AG09309 (cell line): ENCODE data around the gene LARP4B.

DNA sequence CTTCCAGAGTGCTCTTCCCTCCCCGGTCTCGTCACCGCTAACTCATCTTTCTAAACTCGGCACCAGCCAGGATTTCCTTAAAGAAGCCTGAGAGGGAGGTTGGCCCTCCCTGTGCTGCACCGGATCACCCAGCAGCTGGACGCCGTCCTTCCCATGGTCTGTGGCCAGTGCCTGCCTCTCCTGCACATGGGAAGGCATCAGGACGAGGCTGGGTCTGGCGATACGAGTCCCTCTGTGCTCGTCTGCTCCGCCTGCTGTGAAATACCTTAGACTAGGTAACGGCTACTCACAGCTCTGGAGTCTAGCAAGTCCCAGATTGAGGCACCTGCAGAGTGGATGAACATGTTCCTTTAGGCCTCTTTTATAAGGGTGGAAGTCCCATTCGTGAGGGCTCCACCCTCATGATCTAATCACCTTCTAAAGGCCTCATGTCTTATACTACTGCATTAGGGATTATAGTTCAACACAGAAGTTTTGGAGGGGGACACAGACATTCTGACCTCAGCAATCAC lies 179.2 kb downstream of the ZMYND11 start:
- RRBS, result no CpG with 5 or more reads among the region's 14 CpGs

- RRBS, result no CpG with 5 or more reads among the region's 13 CpGs
Measured at GRCh38 chr10:333165-333880, 198.1 kb downstream of the ZMYND11 start.

DNA sequence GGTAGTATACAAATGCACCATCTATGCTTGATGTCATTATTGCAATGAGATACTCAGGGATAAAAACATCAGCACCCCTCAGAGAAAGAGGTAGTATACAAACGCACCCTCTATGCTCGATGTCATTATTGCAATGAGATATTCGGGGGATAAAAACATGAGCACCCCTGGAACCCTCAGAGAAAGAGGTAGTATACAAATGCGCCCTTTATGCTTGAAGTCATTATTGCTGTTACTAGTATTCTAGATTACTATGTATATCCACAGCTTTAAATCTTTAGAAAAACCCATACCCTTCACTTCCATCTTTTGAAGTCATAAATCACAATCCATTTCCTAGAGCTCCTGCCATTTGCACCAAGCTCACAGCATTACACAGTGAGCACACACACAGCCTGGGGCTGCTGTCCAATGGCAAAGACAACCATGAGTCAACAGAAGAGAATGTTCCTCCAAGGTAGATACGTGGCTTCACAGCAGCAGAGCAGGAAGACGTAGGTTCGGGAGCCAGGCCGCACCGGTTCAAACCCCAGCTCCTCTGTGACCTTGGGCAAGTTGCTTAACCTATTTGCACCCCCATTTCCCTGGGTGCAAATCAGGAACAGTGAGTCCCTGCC lies 234.7 kb downstream of the DIP2C start:
- RRBS, result no CpG with 5 or more reads among the region's 9 CpGs

- RRBS, result no CpG with 5 or more reads among the region's 27 CpGs
Measured at GRCh38 chr10:484406-484954, 205.0 kb downstream of the DIP2C start.

DNA sequence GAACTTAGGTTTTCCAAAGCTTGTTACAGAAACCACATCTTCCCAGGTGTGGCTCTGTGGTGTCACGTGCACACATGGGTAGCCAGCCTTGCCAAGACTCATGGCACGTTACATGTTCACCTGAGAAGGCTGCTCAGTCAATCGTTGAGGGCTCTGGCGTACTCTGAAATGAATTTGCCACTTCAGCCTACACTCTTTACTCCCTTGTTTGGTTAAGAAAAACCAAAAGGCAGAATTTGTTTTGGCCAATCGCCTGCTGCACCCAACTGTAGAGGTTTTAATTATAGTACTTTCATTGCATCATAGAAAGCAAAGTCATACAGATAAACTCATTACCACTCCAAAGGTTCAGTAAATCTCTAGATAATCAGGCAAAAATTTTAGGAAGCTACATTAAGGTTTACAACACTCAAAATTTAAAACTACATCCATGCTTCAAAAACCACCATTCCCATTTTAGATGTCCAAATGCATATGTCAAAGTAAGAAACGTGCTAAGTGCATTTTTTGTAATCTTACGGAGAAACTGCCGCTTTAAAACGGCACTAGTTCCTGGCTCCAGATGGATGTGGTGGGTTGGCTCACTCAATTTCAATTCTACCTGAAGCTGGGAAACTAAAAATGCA lies 88.5 kb downstream of the DIP2C start:
- RRBS, result no CpG with 5 or more reads among the region's 9 CpGs

DNA sequence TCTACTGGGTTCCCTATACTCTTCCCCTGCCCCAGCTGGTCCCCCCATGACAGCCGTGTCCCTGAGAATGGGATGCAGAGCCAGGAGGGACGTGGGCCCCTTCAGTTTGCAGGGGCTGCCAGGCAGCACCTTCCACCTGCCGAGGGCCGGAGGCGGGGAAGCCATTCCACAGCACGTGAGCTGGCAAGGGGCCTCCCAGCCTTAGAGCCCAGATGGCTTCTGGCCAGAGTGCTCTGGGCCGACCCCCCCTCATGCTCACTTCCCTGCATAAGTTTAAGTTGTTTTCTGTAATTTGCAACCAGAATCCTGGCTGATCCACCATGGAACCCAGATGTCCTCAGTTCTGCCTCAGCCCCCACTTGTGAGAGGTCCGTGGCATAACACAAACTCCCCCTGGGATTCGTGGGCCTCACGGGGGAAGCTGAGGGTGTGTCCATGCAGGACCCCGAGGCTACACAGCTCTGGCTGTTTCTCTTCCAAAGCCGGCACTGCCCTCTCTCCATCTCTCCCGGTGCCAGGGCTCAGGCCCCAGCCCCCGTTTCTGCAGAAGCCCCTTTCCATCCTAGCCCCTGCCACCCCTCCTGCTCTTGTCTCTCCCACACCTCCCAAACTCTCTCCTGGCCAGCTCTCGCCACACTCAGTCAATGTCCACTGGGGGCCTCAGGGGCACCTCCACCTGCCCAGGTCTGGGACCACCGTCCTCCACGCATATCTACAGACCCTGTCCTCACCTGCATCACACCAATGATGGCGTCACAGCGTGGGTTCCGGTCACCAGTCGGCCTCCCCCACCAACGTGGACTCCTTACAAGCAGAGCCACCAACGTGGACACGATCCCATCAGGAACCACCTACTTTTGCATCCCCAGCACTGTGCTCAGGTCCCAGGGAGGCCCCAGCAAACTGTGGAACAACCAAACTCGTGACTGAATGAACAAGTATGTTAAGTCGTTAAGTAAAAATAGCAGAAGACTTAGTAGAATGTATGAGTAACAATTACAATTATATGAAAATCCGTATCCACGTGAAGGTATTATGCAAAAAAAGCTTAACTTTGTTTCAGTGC lies 38.6 kb downstream of the DIP2C start:
- RRBS, result no CpG with 5 or more reads among the region's 28 CpGs

DNA sequence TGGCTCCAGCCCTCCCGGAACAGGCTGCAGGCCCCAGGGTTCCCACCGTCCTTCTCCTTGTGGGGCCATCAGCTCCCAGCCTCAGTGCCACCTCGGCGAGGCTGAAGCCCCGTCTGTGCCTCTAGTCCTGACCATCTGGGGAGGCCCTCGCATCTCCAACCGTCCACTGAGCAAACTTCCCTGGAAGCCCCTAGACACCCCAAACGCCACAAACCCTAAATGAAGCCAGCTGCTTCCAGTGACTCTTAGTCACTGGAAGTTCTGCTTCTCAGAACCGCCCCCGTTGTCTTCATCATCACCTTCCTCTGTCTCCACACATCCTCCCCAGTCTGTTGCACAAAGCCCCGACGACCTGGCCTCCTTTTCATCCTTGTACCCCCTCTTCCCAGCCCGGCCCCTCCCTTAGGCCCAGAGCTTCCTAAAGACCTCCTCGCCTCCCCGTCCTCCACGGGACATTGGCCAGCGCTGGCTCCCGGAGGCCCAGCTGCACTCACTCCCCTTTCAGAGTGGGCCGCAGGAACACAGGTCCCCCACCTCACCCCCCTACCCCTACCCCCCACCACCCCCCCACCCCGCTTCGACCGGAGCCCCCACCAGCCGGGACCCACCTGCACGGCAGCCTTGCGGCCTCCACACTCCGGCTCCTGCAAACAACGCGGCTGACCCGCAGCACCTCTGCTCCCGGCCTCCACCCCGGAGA lies 1.1 kb upstream of the DIP2C start:
- RRBS, result 84% methylated on average over 14 of the region's 31 CpGs

DNA sequence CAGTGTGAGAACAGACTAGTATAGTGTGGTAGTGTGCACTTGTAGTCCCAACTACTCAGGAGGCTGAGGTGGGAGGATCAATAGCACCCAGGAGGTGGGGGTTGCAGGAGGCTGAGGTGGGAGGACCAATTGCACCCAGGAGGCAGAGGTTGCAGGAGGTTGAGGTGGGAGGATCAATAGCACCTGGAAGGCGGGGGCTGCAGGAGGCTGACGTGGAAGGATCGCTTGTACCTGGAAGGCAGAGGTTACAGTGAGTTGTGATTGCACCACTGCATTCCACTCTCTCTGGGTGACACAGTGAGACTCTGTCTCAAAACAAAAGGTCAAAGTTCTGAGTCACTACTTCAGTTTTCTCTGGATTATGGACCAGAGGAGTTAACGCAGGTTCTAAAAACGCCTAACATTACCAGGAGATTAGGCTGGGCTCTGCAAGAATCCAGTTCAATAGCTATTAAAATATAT lies 22.7 kb upstream of the DIP2C start:
- RRBS, result no CpG with 5 or more reads among the region's 5 CpGs

- RRBS, result no CpG with 5 or more reads among the region's 30 CpGs
Measured at GRCh38 chr10:789330-789936, 100.0 kb upstream of the DIP2C start.

GRCh38 chr10:807591-808403 lies 118.3 kb upstream of the DIP2C start:
- RRBS, result 98% methylated on average over 4 of the region's 20 CpGs

- RRBS, result 2% methylated on average over 66 of the region's 116 CpGs
Measured at GRCh38 chr10:931046-931913, at the start of gene LARP4B. LARP4B (minus strand) TSS chr10:931705.

- RRBS, result no CpG with 5 or more reads among the region's 16 CpGs
Measured at GRCh38 chr10:973964-974629, 14.1 kb upstream of the GTPBP4 start.

GRCh38 chr10:1037059-1038008 lies 11.6 kb downstream of the IDI1 start:
- RRBS, result no CpG with 5 or more reads among the region's 24 CpGs

DNA sequence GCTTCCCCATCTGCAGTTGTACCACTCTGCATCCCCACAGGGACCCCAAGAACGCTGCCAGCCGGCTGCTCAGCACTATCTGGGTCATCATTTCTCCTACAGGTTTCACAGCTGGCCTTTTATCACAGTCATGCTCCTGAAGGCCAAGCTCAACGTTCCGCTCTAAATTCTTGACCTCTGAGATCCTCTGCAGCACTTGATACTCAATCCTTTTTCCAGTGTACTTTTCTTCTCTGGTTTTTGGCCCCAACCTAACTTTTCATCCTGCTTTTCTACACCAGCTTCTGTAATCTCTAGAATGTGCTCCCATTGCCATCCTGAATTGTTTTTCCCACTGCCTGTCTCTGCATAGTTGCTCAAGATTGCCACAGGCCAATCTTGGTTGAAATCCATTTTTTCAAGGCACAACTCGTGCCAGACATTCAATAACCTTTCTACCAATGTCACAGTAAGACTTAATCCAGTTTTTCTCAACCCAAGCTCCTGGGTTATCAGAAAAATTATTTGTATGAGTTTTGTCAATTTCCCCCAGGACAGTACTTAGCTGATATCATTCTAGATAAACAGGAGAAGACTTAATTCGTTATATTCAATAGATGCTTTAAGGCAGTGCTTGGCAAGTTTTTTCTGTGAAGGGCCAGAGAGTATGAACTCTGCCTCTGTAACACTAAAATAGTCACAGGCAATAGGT lies 4.5 kb downstream of the IDI1 start:
- RRBS, result no CpG with 5 or more reads among the region's 6 CpGs

GRCh38 chr10:1044943-1045681 lies 3.8 kb downstream of the IDI1 start:
- RRBS, result no CpG with 5 or more reads among the region's 8 CpGs

GRCh38 chr10:1159293-1160171 lies 103.3 kb downstream of the WDR37 start:
- RRBS, result 71% methylated on average over 6 of the region's 50 CpGs

DNA sequence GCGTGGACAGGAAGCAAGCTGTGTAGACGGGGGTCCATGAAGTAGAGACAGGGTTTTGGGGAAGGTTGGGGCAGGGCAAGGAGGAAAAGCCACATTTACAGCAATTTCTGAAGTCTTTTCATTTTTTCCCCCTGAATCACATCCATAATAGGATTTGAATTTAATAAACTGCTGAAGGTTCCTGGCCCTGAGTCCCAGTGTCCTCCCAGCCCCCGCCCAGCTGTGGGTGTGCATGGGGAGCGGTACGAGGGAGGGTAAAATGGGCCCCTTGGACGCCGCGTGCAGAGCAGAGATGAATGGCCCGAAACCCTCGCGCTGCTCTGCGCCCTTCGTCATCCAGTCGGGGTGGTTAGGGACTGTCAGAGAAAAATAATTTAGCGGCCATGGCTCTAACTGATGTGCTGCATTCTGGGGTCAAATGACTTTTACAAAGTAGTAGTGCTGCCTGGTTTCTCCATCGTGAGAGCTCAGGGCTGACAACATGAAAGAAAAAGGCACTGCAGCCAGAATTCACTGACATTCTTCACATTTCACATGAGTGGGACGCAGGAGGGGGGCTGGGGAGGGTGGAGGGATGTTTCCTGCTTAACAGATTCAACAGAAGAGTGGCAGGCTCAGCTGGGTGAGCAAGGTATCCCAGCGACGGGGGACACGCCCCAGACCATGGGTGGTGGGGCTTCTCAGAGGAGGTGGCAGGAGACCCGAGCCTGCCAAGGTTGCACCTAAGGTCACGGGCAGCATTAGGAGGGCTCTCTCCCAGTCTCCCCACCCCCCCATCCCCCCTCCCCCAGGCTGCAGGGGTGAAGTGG lies 304.4 kb downstream of the WDR37 start:
- RRBS, result no CpG with 5 or more reads among the region's 22 CpGs

- RRBS, result no CpG with 5 or more reads among the region's 4 CpGs
Measured at GRCh38 chr10:2873306-2873505, 194.1 kb upstream of the PFKP start.

DNA sequence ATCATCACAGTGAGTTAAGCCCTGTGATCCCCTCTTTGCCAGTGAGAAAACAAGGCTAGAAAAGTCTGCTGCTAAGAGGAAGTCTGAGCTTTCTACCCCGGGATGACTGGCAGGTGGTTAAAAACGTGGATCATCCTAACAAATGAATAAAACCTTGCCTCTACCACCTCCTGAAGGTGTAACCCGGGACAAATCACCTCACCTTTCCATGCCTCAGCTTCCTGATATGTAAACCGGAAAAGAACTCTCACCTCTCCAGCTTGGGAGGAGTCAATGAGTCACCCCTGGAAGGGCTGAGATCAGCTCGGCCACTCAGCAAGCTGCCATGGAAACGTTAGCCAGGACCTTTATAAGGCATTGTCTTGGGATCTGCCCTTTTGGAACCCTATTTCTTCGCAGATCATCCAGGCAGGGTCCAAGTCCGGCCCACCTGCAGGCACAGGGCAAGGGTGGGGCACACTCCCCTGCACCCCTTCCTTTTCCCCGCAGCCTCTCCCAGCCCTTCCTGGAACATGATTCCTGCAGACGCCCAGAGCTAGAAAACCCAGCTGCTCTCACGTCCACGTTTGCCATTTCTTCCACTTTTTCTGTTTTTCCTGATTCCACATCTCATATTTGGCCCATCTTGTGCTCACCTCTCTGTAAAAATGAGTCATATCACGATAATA lies 81.6 kb upstream of the PFKP start:
- RRBS, result 46% methylated on average over 3 of the region's 13 CpGs

DNA sequence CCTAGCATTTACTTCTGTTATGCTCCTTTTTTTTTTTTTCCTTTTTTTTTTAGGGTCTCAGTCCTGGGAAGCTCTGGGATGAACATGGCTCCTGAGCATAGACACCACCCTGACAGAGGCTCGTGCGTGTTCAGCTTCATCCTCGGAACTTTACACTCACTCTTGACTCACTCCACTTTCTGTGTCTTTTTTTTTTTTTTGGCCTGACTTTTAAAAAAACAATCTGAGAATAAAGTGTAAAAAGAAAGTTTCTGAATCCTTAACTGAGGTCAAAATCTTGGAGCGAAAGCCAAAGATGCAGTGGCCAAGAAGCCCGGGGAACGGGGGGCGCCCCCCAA lies 19.2 kb upstream of the PFKP start:
- RRBS, result no CpG with 5 or more reads among the region's 7 CpGs